ENCODE data around the genes AKR7A2, NBL1 and CDA.

DNA sequence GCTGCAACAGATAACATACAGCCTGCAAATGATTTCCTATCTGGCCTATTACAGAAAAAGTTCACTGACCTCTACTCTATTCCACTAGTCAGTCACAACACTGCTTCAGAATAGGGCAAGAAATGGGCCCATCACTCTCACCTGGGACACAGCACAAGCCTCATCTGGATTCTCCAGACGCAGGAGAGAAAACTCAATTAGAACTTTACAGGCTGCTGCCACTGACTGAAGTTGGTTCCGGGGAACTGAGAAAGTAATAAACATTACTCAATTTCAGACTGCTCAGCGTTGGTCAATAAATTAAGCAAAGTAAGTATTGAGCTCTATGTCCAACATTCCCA lies 10.6 kb downstream of the UBR4 start:
- PRO-cap, 6 experiments = no peak in any of the 6 experiments
- RAMPAGE, long total RNA, 2 experiments = no peak in any of the 2 experiments
- RRBS = no CpG with 5 or more reads among the region's 3 CpGs

DNA sequence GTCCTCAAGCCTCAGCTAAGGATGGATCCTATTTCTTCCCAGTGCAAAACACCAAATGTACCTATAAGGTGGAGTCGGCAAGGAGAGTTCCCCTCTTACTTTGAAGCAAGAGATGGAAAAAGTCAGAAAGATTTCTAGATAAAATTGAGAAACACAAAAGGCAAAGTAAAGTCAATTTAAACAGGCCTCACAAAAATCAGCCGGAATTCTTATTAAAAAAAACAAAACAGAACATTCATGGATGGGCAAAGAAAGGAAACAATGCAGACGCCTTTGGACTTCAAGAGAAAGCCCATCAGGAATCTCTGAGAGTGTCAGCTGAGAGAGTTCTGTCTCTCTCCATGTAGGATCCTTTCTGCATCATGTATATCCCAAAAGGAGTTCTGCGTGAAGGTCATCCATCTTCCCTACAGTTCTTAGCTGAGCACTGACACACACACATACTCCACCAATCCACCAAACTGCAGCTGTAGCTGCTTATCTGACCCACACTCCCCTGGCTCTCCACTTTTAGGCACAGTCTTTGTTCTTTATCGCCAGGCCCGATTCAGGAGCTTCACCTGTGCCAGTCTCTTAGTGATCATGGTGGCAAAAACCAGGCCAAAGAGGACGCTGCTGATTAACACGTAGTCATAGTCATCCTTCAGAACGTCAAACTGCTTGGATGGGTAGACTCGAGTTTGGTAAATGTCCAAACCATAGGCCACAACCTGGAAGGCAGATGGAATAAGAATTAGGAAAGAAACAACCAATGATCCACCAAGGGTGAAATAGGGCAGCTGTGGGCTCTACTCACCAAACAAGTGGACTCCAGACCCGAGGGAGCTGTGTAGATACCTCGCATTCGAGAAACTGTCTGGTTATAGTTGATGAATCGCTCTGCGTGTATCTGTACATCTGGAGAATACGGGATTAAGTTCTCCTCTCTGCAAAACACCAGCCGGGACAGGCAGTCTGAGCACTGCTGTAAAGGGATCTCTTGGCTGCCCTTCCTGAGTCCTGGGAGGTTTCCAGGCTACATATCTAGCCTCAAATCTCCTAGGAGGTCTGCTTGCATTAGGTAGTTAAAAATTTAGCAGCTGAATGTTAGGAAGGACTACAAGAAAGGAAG lies 9.1 kb upstream of the UBR4 start:
- PRO-cap, 6 experiments = no peak in any of the 6 experiments
- RAMPAGE, long total RNA, 2 experiments = no peak in any of the 2 experiments
- RRBS = no CpG with 5 or more reads among the region's 17 CpGs

GRCh38 chr1:19260003-19261217 lies 8.8 kb downstream of the MRTO4 start:
- PRO-cap, 6 experiments = no peak in any of the 6 experiments
- RAMPAGE, long total RNA, 2 experiments = no peak in any of the 2 experiments
- RRBS = 51% methylated on average over 4 of the region's 23 CpGs

GRCh38 chr1:19285473-19285738 lies 3.2 kb downstream of the AKR7A3 start:
- PRO-cap, 6 experiments = no peak in any of the 6 experiments
- RAMPAGE, long total RNA, 2 experiments = no peak in any of the 2 experiments
- RRBS = no CpG with 5 or more reads among the region's 3 CpGs

DNA sequence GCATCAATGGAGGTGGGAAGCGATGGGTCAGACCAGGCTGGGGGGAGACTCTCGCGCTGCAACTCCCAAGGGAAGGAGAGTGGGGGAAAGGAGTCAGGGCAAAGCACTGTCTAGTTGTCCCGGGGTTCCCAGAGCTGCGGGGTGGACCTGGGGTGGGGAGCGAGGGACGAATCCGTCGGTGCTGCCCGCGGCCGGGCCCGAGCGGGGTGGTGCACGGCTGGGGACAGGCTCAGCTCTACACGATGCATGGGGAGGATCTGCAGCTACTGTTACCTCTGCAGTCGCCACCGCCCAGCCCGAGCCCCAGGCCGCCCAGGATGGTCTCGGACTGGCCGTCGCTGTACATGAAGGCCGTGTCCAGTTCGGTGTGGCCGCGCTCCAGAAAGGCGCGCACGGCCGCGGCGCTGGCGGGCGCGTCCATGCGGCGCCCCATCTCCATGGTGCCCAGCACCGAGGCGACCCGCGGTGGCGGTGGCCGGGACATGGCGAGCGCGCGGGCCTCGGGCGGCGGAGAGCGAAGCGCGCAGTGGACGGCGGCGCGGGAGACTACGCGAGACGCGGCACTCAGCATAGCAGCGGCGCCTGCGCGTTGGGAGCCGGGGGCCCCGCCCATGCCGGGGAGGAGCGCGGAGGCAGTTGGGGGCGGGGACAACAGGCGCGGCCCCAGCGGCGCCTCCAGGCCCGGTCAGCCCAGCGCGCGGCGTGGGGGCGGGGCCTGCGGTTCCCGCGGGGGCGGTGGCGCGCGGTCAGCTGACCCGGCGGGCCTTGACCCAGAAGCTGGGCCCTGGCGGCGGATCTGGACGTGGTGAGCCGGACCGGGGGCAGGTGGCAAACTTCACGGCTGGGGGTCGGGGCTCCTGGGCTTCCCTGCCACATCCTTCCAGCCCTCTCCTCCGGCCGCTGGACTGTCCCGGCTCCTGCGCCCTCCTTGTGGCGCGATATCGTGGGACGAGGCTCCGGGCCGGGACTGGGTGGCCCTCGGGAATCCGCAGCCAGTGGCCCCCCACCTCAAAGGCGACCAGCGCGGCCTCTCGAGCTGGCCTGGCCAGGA lies at the start of gene AKR7A2:
TSS of gene AKR7A2 (minus strand) at position 591 of the 1,051 bp plus-strand sequence.
- PRO-cap, 6 experiments = peak in 6 of 6 experiments; most common plus-strand start position 773 of the sequence (in 5); most common minus-strand start position 548 of the sequence (in 3)
- RAMPAGE, long total RNA, 2 experiments = start-site peak on the plus strand in 1 of 2 experiments, centred at position 756 of the sequence, 32 reads per replicate
- RRBS = 1% methylated on average over 63 of the region's 114 CpGs

GRCh38 chr1:19433083-19433972 lies 52.0 kb downstream of the CAPZB start:
- PRO-cap, 6 experiments = no peak in any of the 6 experiments
- RAMPAGE, long total RNA, 2 experiments = no peak in any of the 2 experiments
- RRBS = no CpG with 5 or more reads among the region's 12 CpGs

DNA sequence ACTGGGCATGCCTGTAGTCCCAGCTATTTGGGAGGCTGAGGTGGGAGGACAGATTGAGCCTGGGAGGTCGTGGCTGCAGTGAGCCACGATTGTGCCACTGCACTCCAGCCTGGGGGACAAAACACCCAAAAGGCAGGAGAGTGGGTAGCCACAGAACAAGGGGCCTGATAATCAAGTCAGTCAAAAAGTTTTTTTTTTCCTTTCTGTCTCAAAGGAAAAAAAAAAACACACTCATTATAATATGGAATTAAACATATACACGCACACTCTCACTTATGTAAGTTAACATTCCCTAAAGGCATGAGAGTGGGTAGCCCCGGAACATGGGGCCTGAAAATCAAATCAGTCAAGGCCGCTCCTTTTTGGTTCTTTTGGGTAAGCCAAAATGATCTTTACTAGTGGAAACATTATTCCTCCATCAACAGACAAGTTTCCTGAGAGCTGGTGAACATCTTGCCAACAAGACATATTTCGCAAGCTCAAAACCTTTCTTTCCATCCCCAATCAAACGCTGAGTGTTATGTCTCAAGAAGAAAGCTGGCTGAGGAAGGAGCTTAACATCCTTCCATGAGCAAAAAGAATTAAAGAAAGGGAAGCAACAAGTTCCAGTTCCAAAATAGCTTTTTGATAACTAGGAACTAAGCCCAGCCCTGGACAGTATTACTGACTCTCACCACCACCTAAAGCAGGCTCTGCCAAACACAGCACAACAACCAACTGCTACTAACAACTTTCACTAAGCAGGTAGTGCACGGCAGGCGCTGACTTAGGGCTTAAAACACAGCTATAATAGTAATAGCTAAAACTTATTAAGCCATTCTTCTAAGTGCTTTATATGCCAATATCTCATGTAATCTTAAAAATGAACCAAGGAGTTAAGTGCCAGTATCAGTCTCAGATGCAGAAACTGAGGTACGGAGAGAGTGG lies 50.3 kb downstream of the CAPZB start:
- PRO-cap, 6 experiments = no peak in any of the 6 experiments
- RAMPAGE, long total RNA, 2 experiments = no peak in any of the 2 experiments
- RRBS = no CpG with 5 or more reads among the region's 10 CpGs

DNA sequence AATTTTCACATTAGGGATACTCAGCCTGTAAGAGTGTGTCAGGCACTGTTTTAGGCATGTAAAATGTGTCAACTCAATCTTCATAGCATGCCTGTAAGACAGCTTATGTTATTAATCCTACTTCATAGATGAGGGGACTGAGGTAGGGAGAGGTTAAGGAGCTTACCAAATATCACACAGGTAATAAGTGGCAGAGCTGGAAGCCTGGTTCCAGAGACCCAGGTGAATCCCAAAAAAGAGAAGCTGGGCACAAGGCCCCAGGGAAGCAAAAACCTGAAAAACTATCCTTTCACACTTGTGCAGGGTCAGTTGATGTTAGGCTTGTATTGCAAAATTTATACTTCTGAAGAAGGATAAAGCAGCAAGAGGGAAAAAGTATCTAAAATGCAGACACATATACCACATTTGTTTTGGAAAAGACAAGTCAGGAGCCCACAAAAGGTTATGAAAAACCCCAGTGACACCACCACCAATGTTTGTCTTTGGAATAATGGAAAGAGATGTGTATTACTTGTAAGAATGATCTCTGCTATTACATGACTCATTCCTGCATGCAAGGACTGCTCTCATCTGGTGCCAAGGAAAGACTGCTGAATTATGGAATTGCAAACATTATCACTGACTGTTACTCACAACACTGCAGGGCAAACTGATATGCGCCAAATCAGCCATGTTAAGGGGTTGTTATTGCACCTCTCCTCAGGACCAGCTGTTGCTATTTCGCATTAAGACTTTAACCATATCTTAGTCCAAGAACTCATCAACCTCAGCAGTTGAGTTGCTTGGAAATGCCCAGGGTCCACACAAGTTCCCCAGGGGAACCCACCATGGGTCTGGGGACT lies 34.7 kb downstream of the CAPZB start:
- PRO-cap, 6 experiments = no peak in any of the 6 experiments
- RAMPAGE, long total RNA, 2 experiments = no peak in any of the 2 experiments
- RRBS = no CpG with 5 or more reads among the region's 2 CpGs

DNA sequence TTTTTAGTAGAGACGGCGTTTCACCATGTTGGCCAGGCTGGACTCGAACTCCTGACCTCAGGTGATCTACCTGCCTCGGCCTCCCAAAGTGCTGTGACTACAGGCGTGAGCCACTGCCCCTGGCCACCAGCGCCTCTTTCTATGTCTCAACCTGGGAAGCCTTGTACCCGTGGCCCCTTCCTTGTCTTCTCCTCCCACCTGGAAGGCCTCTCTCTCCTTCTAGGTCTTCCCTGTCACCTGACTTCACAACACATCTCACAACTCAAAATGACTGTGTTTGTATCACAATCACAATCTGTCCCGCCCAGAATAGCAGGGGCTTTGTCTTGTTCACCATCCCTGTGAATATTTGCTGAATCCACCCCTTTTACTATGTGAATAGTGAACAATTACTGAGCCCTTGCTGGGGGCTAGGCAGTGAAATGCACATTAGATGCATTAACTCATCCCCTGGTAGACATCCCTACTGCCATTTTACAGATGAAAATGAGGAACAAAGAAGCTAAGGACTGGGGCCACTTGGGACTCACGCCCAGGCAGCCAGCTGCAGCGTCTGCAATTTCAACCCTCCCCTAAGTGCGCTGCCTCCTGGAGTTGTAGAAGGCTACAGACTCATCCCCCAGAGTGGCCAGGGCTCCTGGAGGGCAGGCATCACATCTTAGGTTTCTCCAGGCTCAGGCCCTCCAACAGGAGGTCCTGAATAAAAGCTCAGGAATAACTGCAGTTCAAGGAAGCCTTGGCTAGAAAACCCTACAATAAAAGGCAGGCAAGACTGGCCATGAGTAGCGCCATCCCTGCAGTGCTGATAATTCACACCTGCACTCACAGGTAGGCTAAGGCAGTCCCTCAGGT lies 31.7 kb downstream of the CAPZB start:
- PRO-cap, 6 experiments = peak in 2 of 6 experiments; most common plus-strand start position 622 of the sequence (in 2)
- RAMPAGE, long total RNA, 2 experiments = no peak in any of the 2 experiments
- RRBS = no CpG with 5 or more reads among the region's 12 CpGs

DNA sequence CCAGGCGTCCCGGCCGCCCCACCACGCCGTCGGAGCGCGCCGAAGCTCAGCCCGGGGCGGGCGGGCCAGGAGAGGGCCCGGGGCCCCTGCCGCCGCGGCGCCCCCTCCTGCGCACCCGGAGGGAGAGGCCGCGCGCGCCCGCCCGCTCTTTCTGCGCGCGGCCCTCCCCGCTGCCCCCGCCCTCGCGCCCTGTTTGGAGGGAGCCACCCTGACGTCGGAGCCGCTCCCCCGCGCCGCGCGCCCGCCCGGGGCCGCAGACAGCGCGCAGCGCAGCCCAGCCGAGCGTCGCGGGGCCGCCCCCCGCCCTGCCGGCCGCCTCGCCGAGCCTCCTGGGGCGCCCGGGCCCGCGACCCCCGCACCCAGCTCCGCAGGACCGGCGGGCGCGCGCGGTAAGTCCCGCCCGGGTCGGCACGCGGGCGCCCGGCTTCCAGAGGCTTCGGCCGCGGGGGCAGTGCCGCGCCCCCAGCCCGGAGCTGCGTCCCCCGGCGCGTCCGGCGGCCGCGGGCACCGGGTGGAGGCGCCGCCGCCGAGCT lies at the start of gene NBL1:
TSS of gene NBL1 (plus strand) at position 254 of the 533 bp plus-strand sequence.
- PRO-cap, 6 experiments = peak in 6 of 6 experiments; most common plus-strand start position 256 of the sequence (in 6); most common minus-strand start position 117 of the sequence (in 6)
- RAMPAGE, long total RNA, 2 experiments = no peak in any of the 2 experiments
- RRBS = 2% methylated on average over 46 of the region's 94 CpGs

- PRO-cap, 6 experiments = no peak in any of the 6 experiments
- RAMPAGE, long total RNA, 2 experiments = no peak in any of the 2 experiments
- RRBS = no CpG with 5 or more reads among the region's 6 CpGs
Measured at GRCh38 chr1:19646408-19646929, 2.4 kb downstream of the NBL1 start.

DNA sequence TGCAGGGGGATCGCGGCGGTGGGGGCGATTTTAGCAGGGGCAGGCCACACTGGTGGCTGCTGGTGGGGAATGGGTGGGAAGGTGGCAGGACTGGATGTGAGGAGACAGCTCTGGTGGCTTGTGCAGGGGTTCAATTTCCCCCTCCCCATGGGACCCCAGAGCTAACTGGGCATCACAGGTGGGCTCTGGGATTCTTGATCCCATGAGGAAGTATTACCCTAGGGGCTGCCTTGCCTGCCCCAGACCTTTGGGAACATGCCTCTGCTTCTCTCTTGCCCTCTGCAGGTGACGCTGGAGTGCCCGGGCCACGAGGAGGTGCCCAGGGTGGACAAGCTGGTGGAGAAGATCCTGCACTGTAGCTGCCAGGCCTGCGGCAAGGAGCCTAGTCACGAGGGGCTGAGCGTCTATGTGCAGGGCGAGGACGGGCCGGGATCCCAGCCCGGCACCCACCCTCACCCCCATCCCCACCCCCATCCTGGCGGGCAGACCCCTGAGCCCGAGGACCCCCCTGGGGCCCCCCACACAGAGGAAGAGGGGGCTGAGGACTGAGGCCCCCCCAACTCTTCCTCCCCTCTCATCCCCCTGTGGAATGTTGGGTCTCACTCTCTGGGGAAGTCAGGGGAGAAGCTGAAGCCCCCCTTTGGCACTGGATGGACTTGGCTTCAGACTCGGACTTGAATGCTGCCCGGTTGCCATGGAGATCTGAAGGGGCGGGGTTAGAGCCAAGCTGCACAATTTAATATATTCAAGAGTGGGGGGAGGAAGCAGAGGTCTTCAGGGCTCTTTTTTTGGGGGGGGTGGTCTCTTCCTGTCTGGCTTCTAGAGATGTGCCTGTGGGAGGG lies 7.9 kb upstream of the HTR6 start:
- PRO-cap, 6 experiments = no peak in any of the 6 experiments
- RAMPAGE, long total RNA, 2 experiments = no peak in any of the 2 experiments
- RRBS = no CpG with 5 or more reads among the region's 19 CpGs

DNA sequence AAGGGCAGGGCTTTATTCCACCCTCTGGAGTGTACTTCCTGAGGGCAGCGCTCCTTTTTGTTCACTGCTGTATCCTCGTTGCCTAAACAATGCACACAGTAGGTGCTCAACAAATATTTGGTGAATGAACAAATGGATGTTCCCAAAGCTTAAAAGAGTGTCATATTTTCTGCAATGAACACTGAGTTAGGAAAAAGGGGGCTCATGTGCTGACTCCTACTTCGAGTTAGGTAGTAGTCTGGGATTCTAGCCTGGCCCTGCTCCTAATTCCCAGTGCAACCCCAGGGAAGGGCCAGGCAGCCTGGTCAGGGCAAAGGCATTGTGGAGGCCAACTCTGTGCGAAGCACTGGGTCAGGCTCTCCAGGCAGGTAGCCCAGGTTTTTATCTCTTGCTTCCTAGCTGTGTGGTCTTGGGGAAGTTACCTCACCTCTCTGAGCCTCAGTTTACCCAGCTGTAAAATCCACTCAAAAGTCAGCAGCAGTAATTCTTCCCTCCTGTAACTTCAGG lies 916 bp downstream of the TMCO4 start:
- PRO-cap, 6 experiments = no peak in any of the 6 experiments
- RAMPAGE, long total RNA, 2 experiments = no peak in any of the 2 experiments
- RRBS = no CpG with 5 or more reads among the region's 4 CpGs

DNA sequence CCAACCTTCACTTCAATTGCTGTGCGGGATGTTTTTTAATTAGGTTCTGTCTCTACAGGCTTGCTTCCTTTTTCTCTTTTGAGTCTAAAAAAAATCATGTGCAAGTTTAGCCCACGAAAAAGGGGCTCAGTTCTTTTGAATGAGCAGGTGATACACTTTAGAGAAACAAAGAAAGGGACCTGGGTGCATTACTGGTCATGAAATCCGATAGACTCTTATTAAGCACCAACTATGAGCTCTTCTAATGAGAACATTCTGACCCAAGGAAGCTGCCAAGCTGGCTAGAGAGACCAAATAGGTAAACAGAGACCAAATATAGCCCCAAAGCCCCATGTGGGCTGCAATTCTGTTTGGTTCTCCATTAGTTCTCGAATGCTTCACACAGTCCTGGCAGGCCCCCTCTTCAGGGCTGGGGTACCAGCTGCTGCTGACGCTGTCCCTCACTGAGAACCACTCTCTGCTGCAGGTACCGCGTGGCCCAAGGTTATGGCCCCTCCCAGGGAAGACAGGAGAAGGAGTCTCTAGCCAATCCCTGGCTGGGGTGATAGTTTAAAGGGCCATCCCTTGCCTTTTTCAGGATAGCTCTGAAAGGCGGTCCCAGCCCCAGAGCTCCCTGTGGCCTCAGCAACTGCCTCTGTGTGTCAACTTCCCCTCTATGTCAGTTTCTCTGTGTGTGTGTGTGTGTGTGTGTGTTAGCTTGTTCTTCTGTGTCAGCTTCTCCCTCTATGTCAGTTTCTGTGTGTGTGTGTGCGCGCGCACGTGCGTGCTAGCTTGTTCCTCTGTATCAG lies 7.2 kb upstream of the UBXN10 start:
- PRO-cap, 6 experiments = no peak in any of the 6 experiments
- RAMPAGE, long total RNA, 2 experiments = no peak in any of the 2 experiments
- RRBS = no CpG with 5 or more reads among the region's 13 CpGs

GRCh38 chr1:20322069-20322630 lies 31.5 kb downstream of the VWA5B1 start:
- PRO-cap, 6 experiments = no peak in any of the 6 experiments
- RAMPAGE, long total RNA, 2 experiments = no peak in any of the 2 experiments
- RRBS = no CpG with 5 or more reads among the region's 10 CpGs

- PRO-cap, 6 experiments = peak in 4 of 6 experiments; most common plus-strand start chr1:20589100 (in 2); most common minus-strand start chr1:20588797 (in 3)
- RAMPAGE, long total RNA, 2 experiments = start-site peak on the plus strand in 1 of 2 experiments, at chr1:20588946-20589115 at its widest, 45 to 110 reads per replicate
- RRBS = 5% methylated on average over 2 of the region's 11 CpGs
Measured at GRCh38 chr1:20588599-20589254, at the start of gene CDA. TSS of gene CDA (plus strand) at chr1:20589097.

DNA sequence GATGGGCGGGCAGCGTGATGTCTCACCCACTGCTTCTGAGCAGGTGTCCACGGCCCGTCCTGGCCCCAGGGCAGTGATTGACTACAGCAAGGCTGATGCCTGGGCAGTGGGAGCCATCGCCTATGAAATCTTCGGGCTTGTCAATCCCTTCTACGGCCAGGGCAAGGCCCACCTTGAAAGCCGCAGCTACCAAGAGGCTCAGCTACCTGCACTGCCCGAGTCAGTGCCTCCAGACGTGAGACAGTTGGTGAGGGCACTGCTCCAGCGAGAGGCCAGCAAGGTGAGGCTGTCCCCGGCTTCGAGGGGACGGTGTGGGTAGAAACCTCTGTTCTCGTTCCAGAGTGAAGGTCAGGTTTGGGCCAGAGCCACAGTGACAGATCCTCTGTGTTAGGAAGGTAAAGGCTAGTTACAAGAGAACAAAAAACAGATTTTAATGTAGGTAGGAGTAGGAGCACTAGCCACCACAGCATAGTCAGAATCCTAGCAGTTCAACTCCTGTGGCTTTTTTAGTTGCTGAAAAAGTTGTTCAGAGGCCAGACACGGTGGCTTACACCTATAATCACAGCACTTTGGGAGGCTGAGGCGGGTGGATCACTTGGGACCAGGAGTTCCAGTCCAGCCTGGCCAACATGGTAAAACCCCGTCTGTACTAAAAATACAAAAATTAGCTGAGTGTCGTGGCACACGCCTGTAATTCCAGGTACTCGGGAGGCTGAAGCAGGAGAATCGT lies 12.1 kb downstream of the DDOST start:
- PRO-cap, 6 experiments = peak in 1 of 6 experiments; most common plus-strand start position 422 of the sequence (in 1); most common minus-strand start position 243 of the sequence (in 1)
- RAMPAGE, long total RNA, 2 experiments = no peak in any of the 2 experiments
- RRBS = no CpG with 5 or more reads among the region's 22 CpGs

- PRO-cap, 6 experiments = no peak in any of the 6 experiments
- RAMPAGE, long total RNA, 2 experiments = no peak in any of the 2 experiments
- RRBS = no CpG with 5 or more reads among the region's 7 CpGs
Measured at GRCh38 chr1:20780221-20780722, 6.8 kb downstream of the HP1BP3 start.

GRCh38 chr1:20785579-20785852 lies 1.6 kb downstream of the HP1BP3 start:
- PRO-cap, 6 experiments = no peak in any of the 6 experiments
- RAMPAGE, long total RNA, 2 experiments = no peak in any of the 2 experiments
- RRBS = no CpG with 5 or more reads among the region's 2 CpGs

DNA sequence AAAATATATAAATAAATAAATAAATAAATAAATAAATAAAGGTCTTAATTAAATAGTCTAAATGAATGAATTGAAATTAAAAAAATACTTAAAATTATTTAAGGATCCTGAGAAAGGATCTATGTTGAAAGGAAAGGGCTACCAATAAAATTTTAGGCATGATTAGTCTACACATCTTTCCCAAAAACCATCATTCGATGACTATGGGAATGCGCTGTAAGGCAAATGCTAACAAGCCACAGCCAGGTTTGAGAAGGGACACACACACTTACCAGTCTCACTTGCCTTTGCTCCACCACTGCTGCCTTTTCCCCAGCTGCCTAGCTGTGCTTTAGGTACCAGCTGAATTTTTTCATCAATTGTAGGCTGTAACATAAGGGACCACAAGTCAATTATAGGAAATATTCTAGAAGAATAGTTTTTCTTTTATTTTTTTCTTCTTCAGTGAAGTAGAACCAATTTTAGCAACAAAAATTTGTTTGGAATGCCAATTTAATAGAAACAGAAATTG lies 67.7 kb upstream of the HP1BP3 start:
- PRO-cap, 6 experiments = no peak in any of the 6 experiments
- RAMPAGE, long total RNA, 2 experiments = no peak in any of the 2 experiments
- RRBS = no CpG with 5 or more reads among the region's 2 CpGs